Penis (tissue), 1 donor: ENCODE measurements around a stretch of chr5.

DNA sequence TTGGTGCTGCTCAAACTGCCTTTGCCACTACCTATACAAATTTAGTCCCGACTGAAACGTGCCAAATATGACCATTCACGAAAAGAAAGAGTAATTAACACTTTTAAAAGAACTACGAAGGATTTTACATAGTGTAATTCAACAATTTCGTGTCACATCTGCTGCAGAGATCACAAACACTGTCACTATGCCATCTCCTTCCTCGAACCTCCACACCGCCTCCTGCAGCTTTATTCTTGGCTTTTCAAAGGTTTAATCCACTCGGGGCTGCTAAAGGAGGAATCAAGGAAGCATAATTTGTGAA is 2.0 kb downstream of the CSNK1A1 start:
- PRO-cap, result no peak

DNA sequence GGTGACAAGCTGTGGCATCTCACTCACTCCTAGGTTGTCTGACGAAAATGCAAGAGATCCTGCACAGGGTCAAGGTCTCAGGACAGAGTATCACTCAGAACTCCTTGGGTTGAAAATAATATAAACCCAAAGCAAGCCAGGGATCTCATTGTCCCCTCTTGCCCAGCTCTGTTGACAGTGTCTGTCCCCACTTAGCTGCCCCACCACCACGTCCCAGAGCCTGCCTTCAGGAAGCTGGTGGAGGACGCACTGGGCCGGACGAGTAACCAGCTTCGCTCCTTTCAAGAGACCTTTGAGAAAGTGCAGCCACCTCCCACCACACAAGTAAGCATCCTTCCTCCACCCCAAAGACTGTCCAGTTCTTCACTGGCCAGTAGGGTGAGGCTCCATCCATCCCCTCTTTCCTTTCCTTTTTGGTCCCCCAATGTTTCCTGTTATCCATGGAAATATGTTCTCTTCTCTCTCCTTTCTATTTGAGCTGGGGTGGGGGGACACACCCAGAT is 42.6 kb downstream of the ARHGEF37 start:
- PRO-cap, result no peak

DNA sequence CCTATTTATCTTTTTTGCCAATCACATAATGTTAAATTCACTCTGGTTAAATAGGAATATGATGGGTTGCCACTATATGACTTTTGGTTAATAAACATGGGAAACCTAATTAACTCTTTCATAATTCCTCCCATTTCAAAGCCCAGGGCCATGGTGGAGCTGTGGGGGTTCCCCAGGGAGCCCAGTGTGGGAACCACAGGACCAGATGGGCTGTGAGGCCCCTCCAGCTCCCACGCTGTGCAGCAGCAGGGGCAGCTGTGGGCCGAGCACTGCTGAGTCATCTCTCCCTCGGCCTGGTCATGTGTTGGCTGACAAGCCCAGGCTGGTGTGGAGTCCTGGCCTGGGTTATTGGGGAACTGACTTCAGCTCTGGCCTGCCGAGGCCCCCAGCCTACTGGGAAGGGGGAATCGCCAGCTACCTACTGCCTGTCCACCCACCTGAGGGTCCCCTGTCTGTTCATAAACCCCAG is 75.7 kb downstream of the PPARGC1B start:
- PRO-cap, result no peak

DNA sequence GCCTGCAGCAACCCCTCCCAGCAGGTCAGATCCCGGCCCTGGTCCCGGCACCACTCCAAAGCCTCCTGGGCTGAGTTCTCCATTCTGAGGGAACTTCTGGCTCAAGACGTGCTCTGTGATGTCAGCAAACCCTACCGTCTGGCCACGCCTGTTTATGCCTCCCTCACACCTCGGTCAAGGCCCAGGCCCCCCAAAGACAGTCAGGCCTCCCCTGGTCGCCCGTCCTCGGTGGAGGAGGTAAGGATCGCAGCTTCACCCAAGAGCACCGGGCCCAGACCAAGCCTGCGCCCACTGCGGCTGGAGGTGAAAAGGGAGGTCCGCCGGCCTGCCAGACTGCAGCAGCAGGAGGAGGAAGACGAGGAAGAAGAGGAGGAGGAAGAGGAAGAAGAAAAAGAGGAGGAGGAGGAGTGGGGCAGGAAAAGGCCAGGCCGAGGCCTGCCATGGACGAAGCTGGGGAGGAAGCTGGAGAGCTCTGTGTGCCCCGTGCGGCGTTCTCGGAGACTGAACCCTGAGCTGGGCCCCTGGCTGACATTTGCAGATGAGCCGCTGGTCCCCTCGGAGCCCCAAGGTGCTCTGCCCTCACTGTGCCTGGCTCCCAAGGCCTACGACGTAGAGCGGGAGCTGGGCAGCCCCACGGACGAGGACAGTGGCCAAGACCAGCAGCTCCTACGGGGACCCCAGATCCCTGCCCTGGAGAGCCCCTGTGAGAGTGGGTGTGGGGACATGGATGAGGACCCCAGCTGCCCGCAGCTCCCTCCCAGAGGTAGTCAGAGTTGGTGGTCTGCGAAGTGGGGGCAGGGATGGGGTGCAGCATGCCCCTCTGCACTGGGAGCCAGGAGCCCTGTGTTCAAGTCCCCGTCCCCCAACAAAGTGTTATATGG is 103.1 kb downstream of the PPARGC1B start:
- PRO-cap, result no peak

- PRO-cap, result no peak
Measured at GRCh38 chr5:149839287-149839527, 105.4 kb downstream of the PDE6A start.

DNA sequence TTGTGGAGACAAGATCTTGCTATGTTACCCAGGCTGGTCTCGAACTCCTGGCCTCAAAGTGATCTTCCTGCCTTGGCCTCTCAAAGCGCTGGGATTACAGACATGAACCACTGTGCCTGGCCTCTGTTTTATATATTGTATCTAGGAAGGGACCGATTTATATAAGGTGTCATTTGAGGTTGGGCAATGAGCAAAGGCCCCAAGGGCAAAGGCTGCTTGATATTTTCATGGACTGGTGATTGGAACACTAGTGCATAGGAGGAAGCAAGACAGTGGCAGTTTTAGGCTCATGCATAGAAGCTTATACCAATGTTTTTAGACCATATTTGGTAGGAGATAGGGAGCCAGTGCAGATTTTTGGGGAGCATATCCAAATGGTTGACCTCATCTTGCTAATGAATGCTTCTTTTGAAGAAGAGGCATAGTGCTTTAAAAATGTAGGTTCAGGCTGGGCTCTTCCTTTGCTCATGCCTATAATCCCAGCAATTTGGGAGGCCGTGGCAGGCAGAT is 3.3 kb downstream of the SLC26A2 start:
- PRO-cap, result no peak

GRCh38 chr5:150021733-150022578 is 21.4 kb downstream of the HMGXB3 start:
- PRO-cap, result no peak

GRCh38 chr5:150046009-150046438 is 40.3 kb downstream of the CSF1R start:
- PRO-cap, result no peak

GRCh38 chr5:150173094-150173649 is 6.6 kb downstream of the CDX1 start:
- PRO-cap, result no peak

DNA sequence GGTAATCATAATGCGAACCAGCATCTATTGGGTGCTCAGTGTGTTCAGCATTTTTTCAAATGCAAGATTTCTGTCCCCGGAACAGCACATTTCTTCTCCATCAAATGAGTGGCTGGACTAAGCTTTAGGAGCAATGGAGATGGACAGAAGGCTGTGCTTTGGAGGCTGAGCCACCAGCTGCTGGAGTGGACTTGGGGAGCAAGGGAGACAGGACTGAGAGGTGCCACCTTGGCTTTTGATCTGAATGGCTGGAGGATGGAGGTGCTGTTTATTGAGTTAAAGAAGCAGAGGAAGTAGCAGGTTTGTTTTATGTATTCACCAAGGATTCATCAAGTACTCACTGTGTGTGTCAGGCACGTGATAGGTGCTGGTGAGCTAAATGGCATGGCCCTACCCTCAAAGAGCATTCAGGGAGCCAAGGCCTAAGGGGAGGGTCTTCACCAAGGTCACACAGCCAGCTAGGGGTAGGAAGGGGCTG is 7.1 kb downstream of the CDX1 start:
- PRO-cap, result no peak

DNA sequence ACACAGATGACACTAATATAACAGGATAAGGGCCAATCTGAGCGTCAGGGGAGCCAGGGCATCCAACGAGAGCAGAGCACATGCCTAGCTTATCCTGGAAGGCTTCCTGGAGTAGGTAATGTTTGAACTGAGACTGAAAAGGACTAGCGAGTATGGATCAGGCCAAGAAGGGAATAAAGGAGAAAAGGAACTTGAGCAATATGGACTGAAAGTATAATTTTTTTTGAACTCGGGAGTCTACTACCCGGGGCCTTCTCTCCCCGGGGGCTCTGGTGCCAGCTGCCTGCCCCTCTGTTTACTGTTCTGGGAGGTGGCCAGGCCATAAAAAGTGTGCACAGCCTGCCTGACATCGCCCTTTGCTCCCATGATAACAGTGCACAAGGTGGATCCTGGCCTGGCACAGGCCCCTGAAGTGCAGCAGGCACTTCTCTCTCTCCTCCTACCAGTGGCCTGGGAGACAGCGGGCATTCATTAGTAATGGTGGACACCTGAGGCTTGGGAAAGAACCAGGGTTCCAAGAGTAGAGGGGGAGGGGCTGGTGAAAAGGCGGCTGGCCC is 4.7 kb upstream of the SLC6A7 start:
- PRO-cap, result no peak

DNA sequence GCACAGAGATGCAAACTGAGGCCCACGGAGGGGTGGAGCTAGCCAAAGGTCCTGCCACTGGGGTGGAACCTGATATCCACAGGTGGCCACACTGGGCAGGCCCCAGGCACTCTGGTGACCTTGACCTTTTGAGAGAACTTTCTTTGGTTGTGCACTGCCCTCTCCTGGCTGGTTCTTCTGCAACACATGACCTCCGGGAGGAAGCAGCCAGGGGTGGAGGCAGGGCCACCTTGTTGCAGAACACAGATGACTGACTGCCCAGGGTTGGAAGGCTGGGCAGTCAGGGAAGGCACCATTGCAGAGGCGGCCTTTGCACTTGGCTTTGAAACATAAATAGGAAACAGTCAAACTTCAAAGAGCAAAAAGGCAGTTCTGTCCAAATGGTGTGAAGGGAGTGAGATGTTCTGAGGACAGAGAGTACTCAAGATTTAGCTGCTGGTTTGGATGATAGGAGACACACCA is 6.9 kb upstream of the TCOF1 start:
- PRO-cap, result no peak

- PRO-cap, result no peak
Measured at GRCh38 chr5:150392180-150392426, 20.6 kb downstream of the CD74 start.

DNA sequence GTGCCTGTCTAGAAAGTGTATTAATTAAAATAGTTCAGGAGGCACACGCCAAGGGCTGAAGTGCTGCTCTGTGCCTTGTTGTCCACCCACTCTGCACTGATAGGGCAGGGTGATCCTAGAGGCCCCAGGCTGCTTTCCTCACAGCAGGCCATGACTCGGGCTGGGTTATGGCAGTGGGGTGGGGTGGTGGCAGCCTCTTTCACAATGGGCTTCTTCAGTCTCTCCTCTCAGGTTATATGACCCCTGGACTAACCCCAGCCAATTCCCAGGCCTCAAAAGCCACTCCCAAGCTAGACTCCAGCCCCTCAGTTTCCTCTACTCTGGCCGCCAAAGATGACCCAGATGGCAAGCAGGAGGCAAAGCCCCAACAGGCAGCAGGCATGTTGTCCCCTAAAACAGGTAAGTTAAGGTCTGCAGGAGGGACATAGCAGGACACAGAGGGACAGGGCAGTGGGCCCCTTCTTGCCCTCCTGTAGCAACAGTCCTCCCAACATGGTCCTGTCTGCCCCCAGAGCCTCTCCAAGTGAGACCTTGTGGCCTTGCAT is 19.5 kb downstream of the CD74 start:
- PRO-cap, result no peak

DNA sequence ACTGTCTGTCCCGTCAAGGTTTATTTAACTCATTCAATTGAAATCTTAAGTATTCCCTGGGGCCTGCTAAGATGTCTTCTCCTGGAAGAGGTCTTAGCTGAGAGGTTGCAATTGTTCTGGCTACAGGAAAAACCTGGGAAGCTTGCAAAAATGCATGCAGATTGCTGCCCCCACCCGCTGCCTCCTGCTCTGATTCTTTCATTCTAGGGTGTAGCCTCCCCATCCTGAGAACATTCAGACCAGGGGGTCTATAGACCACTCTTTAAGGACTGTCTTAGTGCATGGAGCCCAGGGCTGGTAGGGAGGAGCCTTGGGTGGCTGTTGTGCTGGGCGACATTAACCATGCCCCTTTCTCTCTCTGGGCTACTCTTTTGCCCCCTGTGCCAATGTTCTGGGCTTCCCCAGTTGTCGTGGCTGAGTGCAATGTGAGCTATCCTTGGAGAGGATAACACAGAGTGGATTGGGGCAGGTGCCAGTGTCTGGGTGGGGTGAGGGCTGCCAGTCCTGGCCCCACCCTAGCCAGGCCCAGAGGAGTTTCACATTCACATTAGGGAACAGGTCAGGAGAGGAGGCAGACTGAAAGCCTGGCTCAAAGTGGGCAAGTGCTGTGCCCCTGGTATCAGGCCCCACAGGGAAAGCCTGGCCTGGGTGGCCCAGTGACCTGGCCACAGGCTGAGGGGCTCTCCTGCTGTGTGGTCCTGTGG is 7.7 kb upstream of the NDST1 start:
- PRO-cap, result bidirectional peak, plus-strand start at position 545 of the sequence, minus-strand start at position 420 of the sequence

DNA sequence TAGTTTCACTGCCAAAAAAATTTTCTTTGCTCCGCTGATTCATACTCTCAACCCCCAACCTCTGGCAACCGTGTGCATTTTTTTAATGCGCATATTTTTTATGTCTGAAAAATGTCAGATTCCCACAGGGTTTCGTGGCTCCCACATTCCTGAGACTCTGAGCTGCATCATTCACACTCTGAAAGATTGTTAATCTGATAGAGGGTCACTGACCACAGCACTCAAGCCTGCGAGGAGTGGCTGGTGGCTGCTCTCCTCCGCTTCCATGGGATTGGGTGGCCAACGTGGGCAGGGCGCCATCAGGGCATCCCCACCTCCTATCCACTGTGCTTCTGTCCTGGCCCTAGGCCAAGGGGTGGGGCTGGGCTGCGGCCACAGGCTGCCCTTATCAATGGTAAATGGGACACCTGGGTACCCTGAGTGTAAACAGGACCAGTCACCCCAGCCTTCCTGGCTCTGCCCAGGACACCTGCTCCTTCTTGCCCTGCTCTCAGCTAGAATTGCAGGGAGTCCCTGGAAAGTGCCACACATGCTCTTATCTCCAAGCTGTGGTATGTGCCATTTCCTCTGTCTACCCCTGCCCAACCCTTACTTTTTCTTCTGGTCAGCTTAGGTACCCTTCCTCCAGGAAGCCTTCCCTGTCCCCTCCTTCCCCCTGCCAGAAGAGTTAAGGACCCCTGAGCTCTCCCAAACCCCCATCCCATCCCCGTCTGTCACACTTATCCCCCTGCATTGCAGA is 9.8 kb downstream of the NDST1 start:
- PRO-cap, result no peak

DNA sequence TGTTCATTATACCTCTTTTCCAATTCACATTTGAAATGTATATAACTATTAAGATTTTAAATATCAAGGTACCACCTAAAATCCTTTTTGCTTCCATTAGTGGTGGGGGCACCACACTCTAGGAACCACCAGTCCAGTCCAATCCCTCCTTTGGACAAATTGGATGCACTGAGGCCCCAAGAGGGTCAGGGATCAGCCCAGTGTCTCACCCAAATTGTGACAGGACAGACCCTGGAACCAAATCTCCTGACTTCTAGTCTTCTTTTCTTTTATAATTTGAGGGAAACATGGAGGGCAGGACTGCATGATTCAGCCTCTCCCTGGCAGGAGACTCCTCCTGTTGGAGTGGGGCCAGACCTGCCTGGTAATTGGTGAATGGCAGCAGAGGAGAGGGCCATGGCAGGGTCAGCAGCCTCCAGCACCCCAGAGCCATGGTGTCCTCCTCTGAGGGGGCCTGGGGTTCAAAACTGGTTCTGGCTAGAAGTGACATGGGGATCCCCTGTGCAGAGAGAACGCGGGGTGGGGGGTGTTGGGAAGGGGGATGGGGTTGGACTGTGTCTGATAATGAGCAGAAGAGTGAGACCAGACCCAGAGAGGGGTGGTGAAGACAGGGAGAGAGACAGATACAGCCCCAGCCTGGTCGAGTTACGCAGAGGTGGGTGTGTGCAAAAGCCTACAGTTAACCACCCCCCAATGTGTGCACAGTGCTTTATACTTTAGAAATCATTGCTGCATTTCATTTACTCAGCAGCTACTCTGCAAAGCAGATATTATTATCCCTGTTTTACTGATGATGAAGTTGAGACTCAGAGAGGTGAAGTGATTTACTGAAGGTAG is 4.0 kb upstream of the SYNPO start:
- PRO-cap, result no peak

- PRO-cap, result no peak
Measured at GRCh38 chr5:150656069-150656384, 5.0 kb upstream of the MYOZ3 start.

DNA sequence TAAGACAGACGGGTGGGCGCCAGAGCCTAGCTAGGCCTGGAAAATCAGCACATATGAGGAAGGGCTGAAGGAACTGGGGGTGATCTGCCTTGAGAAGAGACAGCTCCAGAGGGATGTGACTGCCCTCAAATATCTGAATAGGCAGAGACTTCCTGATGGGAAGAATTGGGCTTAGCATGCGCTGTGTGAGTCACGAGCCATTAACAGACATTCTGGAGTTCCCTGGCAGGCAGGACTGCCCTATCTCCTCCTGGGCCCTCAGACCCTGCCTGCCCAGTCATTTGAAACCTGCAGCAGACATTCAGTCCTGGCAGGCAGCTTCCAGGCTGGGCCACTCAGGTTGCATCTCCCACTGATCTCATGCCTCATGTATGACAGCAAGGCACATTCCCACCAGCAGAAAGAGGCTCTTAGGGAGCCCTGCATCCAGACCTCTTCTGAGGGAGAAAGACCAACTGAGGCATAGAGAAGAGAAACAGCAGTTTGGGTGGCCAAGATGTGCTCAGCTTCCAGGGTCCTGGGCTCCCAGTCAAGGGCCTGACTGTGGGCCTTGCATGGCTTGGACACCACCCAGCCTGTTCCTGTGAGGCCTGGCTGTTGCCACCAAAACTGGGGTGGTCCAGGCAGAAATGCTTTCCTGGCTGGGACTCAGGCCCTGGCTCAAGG is 13.0 kb downstream of the MYOZ3 start:
- PRO-cap, result no peak

GRCh38 chr5:150700271-150700901 is 476 bp downstream of the RBM22 start:
- PRO-cap, result no peak